ENCODE measurements around a stretch of chr3.

DNA sequence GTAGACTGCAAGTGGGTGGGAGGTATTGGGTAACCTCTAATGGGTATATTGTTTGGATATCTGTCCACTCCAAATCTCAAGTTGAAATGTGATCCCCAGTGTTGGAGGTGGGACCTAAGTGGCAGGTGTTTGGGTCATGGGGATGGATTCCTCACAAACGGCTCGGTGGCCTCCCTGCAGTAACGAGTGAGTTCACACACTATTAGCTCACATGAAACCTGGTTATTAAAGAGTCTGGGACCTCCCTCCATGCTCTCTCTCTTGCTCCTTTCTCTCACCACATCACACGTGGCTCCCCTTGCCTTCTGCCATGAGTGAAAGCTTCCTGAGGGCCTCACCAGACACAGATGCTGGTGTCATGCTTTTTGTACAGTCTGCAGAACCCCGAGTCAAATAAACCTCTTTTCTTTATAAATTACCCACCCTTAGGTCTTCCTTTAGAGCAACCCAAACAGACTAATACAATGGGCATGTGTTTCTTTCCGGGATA, 31.9 kb downstream of the MKRN2 start:
- PRO-cap = no peak

- PRO-cap = no peak
Measured at GRCh38 chr3:12592070-12592737, 35.3 kb downstream of the MKRN2 start.

GRCh38 chr3:12648385-12649058, 15.4 kb downstream of the RAF1 start:
- PRO-cap = no peak

- PRO-cap = no peak
Measured at GRCh38 chr3:12664661-12664790, 609 bp upstream of the RAF1 start.

GRCh38 chr3:12676624-12676942, 12.7 kb upstream of the RAF1 start:
- PRO-cap = unidirectional peak, minus-strand start at chr3:12676828

GRCh38 chr3:12681742-12682237, 17.9 kb upstream of the RAF1 start:
- PRO-cap = no peak

DNA sequence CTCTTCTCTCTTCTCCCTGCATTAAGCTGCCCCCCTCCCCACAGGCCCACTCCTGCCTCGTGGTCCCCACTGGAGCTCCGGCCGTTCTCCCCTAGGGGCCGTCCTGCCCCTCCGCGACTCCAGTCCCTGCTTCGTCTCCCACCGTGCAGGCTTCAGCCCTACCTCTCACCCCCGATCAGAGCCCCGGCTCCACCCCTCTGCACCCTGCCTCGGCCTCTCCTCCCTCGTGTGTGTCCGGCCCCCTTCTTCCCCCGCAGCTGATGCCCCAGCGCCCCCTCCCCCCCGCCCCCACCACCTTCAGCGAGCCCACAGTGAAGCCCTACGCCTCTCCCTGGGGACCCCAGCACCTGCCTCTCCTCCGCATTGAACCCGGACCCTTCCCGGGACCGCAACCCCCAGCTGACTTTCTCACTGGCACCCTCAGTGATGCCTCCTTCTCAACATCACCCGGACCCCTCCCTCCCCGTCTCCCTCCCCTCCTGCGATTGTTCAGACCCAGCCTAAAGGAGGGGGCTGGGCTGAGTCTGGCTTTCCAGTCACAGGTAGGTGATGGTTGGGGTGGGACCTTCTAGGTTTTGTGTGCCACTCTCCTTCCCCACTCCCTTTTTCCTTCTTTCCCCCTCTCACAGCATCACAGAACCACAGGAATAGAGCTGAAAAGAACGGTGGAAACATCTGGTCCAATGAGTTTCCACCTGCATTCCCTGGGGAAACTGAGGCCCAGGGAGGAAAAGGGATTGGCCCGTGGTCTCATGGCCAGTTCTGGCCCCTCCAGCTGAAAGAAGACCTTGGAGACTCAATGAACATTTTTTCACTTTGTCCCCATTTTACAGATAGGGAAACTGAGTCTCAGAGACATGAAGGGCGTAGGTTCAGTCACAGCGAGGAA, 659 bp downstream of the CAND2 start:
- PRO-cap = no peak

DNA sequence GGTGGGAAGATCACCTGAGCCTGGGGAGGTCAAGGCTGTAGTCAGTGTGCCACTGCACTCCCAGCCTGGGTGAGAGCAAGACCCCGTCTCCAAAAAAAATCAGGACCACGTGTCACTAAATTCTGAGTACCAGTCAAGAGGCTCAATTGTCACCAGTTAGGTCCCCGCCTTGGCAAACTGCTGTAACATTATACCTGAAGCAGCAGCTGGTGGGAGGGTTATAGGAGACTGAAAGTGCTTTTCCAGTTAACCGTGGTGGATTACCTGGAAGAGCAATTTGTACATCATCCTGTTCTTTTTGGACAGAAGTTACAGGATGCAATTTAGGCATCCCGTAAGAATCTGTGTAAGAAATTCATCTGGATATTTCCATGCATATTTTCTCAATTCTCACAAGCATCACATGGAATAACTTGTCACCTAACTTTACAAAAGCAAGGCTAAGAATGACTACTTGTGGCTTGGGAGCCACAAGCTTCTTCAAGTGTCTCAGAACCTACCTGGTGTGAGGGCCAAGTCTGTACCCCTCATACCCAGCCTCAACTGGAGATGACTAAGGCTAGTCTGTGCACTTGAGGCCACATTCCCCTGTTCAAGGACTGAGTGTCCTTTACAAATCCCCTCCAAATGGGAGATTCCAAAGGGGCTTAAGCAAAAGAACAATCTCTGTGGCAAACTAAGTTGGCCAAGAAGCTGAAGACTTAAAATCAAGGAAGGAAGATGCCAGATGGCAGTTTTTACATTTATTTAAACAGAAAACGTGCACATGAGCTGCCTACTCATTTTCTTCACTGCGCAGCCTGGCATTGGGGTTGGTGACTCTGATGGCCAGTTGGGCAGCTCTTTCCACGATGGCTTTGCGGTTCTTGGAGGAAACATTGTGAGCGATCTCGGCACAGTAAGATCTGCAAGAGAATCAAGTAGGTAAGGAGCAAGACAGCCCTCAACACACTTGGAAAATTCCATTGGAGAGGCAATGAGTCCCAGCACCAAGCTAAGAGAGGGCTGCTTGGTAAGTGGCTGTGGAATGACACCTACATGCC, 5.7 kb downstream of the RPL32 start:
- PRO-cap = no peak

DNA sequence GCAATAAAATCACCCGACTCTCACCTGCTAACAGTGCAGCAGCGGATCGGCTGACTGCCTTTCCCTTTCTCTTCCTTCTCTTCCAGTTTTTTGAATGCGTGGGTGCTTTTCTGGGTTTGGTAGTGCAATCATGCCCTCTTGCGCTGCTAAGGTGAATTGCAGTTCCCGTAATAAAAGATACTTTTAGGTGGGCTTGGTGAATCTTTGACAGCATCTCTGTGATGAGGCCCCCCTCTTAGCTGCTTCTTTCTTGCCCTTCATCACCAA, 50.6 kb upstream of the RPL32 start:
- PRO-cap = no peak

GRCh38 chr3:12899049-12899894, 57.9 kb upstream of the RPL32 start:
- PRO-cap = no peak

DNA sequence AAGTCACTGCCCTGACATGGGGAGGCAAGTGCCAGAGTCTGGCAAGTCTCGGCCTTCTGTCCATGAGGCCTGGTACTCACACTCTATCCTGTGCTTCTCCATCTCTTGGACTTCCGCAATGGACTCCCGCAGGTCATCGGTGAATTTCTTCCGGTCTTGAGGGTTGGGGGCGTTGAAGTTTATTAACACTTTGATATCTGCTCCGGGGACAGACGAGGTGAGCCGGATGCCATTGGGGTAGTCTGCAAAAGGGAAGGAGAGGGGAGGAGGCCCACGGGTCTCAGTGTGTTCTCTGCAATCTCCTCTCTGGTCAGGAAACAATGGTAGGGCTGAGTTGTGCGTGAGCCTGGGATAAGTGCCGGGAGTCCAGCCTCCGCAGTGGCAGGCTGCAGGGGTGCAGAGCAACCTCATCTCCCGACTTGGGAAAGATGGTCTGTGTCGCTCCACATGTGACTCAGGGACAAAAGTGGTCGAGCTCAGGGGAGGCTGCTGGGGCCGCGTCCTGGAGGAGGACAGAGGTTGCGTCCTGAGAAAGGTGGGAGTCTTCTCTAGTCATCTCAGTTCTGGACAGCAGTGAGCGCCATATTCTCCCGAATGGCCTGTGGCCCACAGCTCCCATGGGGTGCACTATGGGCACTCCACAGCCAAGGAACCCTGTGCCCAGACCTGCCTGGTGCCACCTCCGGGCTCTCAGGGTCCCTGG, 68.0 kb upstream of the RPL32 start:
- PRO-cap = no peak

DNA sequence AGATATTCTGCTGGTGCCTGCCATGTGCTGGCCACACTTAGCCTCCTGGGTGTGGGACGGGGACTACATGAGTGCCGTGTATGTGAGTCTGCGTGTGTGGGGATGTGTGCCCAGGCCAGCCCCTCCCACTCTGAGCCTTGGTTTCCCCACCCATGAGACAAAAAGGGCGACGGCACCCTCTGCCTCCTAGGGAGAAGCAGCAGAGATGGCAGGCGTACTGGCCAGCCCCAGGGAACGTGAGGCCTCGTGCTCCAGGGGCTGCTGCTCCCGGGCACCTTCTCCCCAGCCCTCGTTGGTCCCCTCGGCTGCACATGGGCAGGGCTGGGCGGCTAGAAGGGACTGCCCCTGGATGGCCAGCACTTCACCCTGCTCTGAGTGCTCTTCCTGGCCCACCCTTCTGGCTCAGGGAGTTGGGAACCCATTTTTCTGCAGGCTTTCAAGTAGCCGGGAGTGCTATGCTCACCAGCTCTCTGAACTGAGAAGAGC, 82.2 kb upstream of the RPL32 start:
- PRO-cap = no peak

- PRO-cap = no peak
Measured at GRCh38 chr3:12931178-12931844, 89.9 kb upstream of the RPL32 start.

GRCh38 chr3:12952386-12952913, 111.1 kb upstream of the RPL32 start:
- PRO-cap = no peak

- PRO-cap = no peak
Measured at GRCh38 chr3:12976422-12977116, 96.7 kb downstream of the IQSEC1 start.

- PRO-cap = no peak
Measured at GRCh38 chr3:13013187-13013863, 59.9 kb downstream of the IQSEC1 start.

DNA sequence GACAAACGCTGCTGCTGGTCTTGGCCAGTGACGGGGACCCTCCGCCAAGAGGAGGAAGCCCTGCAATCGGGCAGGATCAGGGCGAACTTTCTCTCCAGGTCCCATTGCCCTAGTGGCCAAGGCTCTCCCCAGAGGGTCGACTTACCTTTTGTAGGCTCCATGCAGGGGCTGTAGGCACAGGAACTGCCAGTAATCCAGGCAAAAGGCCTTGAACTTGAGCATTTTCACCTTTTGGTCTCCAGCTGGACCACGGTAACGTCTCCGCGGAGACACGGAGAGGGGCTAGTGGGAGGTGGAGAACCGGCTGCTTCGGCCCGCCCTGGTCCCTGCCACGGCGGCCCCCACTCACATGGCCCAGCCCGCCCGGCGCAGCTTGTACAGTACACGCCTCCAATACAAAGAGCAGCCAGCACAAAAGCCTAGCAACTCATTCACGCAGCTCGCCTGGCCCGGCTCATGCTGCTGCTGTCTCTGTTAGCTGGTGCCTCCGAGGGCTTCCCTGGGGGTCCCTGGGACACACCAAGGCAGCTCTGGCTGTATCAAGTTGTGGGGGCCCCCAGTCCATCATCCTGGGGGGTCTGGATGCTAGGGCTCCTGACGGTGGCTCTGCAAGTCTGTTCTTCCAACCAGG, 31.0 kb downstream of the IQSEC1 start:
- PRO-cap = no peak

GRCh38 chr3:13080536-13080820, 7.2 kb upstream of the IQSEC1 start:
- PRO-cap = no peak

DNA sequence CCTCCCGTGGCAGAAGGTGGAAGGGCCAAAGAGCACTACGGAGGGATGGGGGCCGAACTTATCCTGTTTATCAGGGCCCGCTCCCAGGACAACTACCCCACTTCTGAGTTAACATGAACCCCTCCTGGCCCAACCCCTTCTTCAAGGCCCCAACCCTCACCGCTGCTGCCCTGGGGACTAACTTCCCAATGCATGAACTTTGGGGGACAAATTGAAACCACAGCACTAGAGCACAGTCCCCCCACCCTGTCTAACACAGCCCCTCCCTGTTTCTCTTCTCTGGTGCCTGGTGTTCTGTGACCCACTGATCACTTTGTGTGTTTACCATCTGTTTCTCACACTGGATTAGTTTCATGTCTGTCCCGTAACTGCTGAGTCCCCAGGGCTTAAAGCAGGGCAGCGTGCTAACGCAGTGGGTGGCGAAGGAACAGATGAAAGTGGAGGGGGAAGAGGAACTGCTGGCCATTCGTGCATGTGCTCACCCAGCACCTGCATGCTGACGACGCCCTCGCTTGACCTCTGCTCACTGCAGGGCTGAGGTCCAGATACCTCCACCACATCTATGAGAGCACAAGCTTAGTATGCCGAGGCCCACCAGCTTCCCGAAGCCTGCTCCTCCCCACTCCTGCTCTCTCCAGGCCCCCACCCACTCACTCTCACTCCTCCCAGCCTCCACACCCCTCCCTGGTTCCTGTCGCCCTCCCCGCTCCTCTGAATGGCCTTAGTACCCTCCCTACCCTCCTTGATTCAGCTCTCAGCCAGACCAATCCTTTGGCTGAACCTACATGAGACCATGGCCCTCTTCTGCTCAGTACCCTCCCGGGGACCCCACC, 14.8 kb upstream of the IQSEC1 start:
- PRO-cap = no peak

DNA sequence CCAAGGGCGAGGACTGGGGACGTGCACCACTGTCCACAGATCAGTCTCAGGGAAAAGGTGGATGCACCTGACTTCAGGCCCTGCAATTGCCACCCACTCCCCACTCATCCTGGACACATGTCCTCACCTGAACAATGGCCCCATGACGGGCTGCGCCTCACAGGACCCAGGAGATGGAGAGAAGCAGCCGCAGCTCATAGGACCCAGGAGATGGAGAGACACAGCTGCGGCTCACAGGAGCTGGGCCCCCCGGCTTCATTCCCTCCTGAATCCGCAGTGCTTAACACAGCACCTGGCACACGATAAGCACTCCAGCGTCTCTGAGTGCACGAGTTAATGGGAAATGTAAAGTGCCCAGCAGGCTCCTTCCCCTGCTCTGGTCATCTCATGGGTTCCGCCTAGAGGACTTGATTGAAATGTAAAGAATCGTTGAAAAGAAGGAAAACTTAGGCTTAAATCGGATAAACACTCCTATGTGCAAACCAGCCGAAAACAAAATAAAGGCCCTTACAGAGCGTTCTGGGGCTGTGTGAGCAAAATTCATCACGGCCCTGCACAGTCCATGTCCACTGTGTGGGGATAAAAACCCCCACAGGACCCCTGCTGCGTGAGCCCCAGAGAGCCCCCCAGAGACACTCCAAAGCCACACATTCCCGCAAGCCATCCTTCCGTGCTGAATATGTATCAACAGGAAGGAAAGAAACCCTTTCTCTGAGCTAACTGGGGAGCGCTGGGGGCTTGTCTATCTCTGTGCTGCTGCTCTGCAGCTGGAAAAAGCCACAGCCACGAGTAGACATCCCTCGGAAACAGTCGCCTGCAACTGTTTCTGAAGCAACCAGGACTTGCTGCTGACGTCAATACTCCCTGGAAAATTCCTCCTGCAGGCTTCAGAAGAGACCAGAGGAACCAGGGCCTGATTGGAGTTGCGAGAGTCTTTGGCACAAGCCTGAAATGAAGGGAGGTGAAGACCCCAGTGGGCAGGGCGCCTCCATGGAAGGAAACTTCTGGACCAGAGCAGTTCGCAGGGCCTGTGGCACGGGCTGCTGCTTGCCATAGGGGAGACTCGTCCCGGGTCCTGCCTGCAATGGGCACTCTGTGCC, 72.8 kb downstream of the NUP210 start:
- PRO-cap = no peak

All from bronchus (tissue), 1 donor.